Endometrial microvascular endothelial cells (primary cell): Measurements from ENCODE around the gene DHX38.

DNA sequence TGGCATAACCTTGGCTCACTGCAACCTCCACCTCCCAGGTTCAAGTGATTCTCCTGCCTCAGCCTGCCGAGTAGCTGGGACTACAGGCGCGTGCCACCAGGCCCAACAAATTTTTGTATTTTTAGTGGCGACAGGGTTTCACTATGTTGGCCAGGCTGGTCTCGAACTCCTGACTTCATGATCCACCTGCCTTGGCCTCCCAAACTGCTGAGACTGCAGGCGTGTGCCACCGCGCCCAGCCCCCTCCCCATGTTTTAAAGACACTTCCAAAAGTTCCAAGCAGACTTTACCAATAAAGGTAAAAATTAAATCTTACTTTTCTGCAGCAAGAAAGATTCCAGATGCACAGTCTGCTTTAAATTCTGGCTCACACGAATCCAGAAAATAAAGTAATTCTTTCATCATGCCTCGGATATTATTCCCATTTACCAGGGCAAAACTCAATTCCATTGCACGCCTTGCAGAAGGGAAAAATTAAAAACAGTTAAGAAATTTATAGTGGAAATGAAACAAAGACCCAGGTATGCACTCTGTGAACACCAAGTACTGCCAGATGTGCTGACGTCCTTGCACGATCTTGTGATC lies 31.3 kb upstream of the PHLPP2 start:
- RAMPAGE, long total RNA = no peak

GRCh38 chr16:71810000-71810396 lies 1.4 kb upstream of the AP1G1 start:
- RAMPAGE, long total RNA = no peak

- RAMPAGE, long total RNA = no peak
Measured at GRCh38 chr16:71873289-71873492, 10.8 kb downstream of the ZNF821 start.

- RAMPAGE, long total RNA = no peak
Measured at GRCh38 chr16:71882775-71883142, 1.2 kb downstream of the ZNF821 start.

DNA sequence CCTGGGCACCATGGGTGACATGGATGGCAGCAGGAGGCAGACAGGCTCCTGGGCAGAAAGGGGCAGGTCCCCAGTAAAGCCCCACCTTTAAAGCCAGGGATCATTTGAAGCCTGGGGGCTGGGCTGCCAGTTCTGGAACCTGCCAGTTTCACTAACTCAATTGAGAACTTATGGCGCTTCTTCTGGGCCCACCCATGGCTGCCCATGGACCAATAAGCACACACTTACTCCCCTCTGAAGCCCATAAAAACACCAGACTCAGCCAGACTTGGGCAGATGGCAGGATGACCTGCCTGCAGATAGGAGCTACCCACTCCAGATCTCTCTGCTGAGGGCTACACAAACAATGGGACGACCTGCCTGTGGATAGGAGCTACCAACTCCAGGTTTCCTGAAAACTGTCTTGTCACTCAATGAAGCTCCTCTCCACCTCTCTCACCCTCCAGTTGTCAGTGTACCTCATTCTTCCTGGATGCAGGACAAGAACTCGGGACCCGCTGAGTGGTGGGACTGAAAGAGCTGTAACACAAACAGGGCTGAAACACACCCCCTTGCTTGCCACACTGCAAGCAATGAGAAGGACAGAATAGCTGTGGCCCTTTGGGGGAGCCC lies 43.2 kb downstream of the IST1 start:
- RAMPAGE, long total RNA = no peak

DNA sequence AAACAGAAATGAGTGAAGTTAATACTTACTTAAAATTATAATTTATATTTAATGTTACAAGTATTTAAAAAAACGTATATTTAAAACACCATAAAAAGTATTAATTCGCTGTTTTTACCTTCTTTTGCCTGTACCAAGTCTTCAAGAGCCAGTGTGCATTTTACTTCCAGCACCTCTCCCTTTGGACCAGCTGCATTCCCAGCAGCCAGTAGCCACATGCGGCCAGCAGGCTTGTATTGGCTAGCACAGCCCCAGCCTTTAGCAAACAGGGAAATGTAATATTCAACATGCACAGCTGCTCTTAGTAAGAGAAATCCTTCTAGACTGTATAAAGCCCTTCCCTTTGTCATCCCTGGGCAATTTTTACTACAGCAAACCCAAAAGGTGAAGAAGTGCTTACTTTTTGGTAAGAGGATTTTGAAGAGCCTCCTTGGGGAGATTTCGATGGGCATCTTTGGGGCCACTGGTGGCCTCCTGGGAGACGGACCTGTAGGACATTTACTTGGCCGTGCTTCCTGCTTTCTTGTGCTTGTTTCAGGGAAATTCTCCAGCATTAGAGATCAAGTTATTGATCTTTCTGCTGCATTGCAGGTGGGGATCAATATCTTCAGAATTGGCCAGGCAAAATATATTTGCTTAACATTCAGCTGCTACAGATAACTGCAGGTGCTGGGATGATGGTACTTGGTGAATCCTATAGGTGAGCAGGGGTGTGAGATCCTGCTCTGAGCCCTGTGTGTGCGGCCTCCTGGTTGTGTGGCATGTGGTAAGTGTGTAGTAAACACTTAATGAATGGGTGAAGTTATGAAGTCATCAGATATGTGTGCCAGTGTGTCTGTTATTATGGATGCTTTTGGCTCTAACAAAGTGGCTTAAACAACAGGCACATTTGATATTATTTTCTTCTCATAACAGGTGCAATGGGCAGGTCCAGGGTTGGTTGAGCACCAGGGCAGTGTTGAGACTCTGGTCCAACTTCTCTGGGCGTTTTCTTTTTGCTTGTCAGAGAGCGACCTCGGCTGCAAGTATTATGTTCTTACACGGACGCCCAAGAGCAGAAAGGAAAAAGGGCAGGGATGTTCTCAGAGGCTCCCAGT lies 6.9 kb downstream of the DHODH start:
- RAMPAGE, long total RNA = no peak

DNA sequence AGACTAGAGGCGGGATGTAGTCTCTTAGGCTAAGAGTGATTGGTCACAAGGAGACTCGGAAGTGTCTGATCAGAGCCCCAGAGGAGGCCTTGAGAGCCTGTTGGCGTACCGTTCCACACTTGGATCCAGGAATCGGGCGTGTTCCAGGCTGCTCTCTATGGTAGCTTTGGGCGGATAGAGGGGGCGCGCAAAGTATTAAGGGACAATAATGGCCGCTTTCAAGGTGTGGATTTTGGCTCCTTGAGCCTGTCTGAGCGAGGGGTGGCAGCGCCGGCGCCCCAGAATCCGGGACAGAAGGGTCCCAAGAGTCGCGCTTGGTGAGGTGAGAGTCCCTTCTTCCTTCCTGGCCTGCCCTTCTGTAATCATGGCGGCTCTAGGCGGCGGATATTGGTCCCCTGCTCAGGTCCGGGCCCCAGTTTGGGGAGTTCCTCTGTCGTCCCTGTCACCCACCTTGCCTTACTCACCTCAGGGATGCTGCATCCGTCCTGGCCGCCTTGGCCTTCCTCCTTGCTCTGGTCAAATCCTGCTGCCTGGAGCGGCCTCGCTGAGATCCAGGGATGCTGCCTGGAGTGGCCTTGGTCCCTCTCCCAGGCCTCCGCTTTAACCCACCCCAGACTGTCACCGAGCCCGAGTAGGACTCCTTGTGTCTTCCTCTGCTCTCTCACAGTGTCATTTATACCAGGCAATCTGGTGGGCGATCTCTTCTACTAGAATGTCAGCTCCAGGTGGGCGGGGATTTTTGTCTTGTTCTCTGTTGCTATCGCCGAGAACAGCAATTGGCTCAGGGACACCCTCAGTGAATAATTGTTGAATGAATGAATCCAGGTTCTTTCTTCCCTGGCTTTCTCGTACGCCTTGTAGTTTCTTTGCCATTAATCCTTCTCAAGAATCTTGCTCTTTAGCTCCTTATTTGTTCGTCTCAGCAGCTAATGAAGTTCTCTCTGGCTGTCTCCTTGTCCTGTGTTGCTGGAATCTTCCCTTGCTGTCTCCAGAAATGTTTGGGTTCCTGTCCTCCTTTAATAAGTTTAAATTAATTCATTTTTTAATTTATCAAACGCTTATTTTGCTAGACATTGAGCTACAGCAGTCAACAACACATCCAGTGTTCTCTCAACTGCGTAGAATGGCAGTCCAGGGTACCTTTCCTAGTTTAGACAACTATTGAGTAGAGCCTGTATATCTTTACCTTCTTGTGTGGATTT lies at the start of gene DHX38:
TSS of gene DHX38 (plus strand) at position 118 of the 1,202 bp plus-strand sequence.
- RAMPAGE, long total RNA = start-site peak on the plus strand centred at position 150 of the sequence, 112 bp wide, 322 and 248 reads in 2 replicates

DNA sequence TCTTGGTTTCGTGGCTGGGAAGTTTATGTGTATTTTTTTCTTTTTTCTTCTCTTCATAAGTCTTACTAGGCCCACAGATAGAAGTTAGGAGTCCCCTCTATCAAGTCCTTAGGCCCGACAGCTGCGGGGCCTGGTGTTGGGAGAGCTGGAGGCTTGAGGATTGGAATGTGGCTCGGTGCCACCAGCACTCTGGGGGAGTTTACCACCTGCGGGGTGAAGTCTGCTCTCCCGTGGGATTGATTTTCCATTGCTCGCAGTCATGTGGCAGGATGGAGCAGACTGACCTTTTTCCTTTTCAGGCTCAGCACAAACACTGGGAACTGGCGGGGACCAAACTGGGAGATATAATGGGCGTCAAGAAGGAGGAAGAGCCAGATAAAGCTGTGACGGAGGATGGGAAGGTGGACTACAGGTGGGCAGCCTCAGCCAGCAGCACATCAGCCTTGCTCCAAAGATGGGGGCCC lies 7.6 kb downstream of the DHX38 start:
- RAMPAGE, long total RNA = no peak

DNA sequence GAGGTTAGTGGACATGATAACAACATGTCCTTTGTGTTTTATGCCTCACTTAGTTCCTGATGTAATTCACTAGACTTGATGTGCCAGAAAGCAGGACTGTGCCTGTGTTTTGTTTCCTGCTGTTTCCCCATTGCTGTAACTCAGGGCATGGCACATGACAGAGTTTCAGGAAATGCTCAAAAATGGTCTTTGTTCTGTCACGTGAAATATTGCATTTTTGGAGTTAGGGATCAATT lies 32.7 kb downstream of the DHX38 start:
- RAMPAGE, long total RNA = no peak

- RAMPAGE, long total RNA = start-site peak on the minus strand at chr16:72664949-72665014, 20 and 11 reads in 2 replicates
Measured at GRCh38 chr16:72664274-72665460, 383.3 kb downstream of the ZFHX3 start.

DNA sequence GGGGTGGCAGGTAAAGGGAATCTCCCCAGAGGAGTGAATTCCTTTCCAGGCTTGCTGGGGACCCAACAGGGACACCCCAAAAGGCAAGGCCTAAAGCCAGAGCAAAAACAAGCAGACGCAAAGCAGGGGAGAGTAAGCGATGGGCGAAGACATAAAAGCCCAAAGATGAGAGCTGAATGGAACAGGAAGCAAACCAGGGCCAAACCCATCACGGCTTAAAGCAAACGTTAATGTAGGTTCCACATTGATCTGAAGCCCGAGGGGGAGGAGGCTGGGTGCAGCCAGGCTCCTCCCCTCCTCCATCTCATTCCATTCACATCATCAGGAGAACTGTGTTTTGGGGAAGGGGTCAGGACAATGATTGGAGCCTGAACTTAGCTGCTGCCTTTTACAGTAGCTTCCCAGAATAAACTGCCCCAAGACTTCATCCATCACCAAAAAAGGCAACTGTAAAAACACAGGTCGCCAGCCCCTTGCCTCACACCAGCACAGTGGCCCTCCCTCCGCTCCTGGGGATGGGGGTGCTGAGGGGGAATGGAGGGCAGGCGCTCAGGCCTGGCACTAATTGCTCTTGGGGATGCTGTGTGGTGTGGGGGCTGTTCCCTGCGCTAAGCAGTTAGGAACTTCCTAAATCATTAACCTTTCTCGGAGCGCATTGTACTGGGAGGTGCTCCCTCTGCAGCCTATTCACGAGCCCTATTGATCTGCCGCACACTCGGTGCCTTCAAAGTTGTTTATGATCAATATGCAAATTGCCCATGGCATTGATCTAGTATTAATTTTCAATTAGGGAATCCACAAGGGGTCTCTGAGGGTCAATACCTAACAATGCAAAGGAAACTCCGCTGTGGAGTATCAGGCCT lies 200.1 kb downstream of the ZFHX3 start:
- RAMPAGE, long total RNA = no peak

- RAMPAGE, long total RNA = no peak
Measured at GRCh38 chr16:72850590-72850879, 197.4 kb downstream of the ZFHX3 start.

DNA sequence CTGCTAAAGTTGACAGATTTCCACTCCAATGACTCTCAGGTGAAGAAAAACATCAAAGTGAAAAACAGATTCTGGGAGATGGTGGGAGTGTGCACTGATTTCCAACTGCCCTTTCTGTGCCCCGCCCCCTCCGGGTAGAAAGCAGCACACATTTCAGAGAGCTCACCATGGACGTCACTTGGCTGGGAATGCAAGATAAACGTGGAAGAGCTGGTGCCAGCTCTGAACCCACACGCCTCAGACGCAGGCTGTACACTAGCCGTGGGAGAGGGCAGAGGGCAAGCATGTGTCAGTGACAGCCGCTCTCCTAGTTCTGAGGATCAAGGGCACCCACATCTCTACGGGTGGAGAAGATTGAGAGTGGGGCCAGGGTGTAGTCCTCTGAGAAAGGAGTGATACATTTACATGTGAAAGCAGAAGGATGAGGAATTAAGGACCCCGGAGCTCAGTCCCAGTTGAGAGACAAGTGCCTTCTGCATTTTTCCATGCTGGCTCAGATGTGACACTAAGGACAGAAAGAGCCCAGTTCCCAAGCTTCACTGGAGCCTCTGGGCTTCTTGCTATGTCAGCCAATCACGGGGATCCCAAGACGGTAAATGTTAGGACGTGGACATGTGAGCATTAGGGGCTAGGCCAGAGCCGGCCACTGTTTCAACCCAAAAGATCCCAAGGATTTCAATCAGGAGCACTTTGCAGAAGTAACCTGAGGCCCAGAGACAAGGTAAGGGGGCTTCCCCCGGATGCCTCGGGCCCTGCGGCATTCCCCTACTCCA lies 101.3 kb downstream of the ZFHX3 start:
- RAMPAGE, long total RNA = no peak

DNA sequence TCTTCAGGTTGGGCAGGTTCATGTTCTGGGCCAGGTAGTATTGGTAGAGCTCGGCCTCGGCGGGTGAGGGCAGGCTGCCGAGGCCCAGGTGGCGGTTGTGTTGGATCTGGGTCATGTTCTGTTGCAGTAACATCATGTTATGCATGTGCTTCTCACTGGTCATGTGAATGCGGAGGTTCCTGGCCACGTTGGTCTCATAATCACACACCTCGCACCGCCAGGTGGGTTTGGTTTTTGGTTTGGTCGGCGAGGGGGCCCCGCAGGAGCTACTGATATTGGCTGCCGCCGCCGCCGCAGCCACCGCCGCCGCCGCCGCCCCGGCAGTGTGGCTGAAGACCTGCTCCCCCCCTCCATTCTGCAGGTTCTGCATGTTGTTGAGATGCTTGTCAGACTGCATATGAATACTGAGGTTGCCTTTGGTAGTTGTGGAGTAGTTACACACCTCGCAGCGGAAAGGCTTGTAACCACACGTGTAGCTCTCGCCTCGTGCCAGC lies 90.4 kb downstream of the ZFHX3 start:
- RAMPAGE, long total RNA = no peak

- RAMPAGE, long total RNA = no peak
Measured at GRCh38 chr16:72976250-72977044, 71.5 kb downstream of the ZFHX3 start.

DNA sequence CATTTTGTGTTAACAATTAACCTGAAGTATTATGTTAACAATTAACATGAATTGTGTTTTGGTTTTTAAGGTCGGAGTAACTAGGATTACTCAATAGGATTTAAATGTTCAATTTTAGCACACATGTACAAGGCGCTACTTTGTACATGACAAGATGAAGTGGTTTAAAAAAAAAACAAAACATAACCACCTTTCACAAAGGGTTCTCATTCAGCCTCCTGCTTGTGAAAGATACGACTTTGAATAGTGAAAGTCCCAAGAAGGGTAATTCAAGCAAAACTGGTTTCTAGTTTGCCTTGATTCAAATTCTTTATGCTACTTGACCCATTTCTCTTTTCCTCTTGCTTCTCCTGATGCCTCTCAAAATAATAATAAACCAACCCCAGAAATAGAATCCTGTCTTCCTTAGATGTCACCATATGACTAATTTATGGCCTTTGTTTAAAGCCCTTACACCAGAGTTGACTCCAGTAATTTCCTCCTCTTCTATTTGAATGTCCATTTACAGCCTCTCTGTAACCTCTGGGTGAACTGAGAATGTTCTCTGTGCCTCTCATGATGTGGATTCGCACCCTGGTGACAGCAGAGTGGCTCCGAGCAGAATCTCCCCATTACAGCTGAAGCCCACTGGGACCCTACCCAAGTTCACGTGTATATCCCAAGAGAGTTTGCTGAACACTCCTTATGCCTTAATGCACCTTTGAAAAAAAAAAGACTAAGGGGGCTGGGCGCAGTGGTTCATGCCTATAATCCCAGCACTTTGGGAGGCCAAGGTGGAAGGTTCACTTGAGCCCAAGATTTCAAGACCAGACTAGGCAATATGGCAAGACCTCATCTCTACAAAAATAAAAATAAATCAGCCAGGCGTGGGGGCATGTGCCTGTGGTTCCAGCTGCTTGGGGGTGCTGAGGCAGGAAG lies 31.4 kb downstream of the ZFHX3 start:
- RAMPAGE, long total RNA = no peak

DNA sequence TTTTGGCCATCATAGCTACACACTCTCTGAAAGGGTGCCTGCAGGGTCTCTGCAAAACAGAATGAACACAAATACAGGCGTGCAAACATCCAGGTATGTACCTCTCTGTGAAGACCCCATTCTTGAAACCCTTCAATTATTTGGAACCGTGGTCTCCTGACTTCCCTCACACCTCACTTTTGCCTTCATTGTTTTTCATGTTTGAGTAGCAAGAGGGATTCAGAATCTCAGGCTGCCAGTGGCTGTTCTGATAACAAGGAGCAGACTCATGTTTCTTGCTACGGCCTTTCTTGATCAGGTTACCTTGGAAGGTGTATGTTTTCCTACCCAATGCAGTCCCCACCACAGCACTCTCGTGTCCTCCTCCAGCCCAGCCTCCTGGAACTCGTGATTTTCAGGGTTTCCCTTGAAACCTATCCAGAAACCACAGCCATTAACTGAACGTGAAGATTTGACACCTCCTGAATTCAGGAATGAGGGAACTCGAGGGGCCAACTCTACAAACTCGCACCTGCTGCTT lies 1.8 kb downstream of the ZFHX3 start:
- RAMPAGE, long total RNA = no peak

DNA sequence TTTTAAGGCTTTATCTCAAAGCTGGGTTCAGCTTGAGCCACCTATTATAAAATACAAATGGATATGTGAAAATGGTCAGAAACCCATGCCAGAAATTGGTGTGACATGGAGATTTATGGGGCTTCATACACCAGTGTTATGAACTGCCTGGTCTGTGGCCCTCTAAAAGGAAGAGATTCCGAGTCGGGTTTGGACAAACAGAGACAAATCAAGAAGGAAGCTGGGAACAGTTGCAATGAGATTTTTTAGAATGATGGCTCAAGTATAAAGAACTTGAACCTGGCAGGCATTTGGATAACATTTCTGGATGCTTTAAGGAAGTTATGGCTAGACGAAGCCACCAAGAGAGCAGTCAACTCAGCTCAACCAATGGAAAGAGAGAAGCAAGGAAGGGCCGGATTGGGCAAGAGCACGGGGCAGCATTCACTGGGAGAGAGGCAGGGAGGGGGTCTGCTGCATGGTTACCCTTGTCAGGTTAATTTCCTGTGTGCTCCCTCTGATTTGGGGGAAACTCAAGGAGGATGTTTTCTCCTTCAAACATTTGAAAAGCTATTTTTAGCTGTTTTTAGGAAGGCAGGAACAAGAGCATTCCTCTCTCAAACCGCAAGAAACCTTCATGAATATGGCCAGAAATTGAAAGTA lies 118.3 kb upstream of the ZFHX3 start:
- RAMPAGE, long total RNA = no peak

DNA sequence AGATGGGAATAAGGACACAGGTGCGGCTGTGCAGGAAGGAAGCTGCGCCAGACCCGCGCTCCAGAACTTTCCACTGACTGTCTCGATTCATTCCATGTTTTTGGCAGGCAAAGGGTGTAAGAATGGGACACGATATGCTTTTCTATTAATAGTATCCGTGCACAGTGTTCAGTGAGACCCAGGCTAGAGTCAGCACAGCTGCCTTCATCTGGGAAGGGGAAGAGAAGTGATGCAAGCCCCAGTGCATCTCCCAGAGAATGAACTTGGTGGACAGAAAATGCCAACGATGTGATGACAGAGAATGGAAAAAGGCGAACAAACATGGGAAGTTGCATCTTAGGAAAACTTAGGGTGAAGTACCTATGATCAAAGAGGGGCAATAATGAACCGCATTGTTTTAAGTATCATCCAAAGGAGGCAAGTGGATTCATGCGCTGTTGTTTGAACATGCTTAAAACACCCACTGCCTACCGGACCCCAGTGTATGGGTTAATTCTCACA lies 407.4 kb upstream of the PSMD7 start:
- RAMPAGE, long total RNA = no peak

- RAMPAGE, long total RNA = no peak
Measured at GRCh38 chr16:74303829-74304779, 7.5 kb downstream of the PSMD7 start.